Subcutaneous preadipocyte (primary cell): ENCODE measurements around the genes PAPSS2 and IFIT2.

GRCh38 chr10:87538255-87538695 is 33.6 kb downstream of the MINPP1 start:
- CAGE, long polyA plus RNA = no peak

GRCh38 chr10:87547626-87548289 is 43.1 kb downstream of the MINPP1 start:
- CAGE, long polyA plus RNA = no peak

DNA sequence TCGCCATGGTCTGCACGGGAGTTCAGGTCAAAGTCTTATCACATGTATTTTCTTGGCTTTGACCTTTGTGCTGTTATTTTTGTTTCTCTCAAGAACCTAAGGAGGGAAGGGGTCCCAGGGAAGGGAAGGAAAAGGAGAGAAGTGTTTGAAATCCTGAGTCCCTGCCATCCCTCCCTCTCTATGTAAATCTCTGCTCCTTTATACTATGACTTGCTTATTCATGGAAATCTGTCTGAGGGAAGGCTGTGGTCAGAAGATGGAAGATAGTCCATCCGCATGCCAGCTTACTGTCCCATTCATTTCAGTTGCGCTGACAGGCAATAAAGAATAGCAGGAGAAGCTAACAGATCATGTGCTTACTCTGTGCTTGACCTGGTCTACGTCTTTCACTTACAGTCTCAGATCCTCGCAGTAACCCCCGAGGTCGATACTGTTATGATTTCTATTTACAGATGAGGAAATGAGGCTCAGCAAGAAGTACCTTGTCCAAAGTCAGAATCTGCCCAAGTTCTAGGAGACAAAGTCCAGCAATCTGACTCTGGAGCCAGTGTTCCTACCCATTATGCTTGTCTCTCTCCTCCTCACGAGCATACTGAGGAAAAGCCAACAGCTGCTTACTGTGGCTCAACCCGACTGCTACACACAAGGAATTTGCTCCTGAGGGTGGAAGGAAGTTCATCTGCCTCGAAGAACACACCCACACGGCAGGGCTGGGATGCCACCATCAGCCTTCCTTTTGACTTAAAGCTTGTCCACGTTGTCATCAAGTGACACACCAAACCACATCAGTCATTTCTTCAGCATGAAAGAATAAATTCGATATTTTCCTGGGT is 74.1 kb downstream of the MINPP1 start:
- CAGE, long polyA plus RNA = no peak

DNA sequence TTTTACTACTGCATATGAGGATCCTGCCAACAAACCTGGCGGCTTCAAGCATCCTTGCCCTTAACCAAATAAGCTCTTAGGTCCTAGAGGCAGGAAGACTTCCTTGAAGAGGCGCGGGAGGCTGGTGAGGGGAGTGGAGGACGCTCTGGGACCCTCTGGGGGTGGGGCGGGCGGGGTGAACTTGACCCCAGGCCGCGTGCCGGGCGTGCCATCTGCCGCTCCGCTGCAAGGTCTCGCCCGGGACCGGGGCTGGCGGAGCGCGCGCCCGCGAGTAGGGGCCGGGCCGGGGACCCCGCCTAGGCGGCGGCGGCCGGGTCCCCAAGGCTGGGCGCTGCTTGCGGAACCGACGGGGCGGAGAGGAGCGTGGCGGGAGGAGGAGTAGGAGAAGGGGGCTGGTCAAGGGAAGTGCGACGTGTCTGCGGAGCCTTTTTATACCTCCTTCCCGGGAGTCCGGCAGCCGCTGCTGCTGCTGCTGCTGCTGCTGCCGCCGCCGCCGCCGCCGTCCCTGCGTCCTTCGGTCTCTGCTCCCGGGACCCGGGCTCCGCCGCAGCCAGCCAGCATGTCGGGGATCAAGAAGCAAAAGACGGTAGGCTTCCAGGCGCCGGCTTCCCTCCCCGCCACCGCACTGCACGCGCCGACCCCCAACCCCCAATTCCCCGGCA is at the start of gene PAPSS2:
PAPSS2 (plus strand) TSS at position 456 of the 662 bp plus-strand sequence.
- CAGE, long polyA plus RNA = no peak

DNA sequence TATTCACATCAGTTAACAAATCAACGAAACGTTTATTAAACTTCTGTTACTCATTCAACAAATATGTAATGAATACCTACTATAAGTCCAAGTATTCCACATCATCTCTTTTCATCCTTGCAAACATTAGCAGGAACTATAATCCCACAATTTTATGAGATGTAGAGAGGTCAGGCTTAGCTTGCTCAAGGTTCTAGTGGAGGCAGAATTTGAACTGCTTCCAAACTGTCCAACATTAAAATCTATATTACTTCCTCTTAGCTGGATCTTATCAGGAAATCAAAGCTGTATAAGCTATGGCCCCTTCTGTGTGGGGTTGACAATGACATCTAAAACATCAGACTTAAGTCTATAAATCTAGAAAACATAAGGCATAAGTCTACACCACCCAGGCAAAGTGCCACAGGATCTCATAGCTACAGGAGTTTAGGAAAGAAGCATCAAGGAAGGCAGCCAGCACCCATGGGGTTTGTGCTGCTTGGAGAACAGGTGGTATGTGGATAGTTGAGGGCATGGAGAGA is 34.4 kb downstream of the PAPSS2 start:
- CAGE, long polyA plus RNA = no peak

DNA sequence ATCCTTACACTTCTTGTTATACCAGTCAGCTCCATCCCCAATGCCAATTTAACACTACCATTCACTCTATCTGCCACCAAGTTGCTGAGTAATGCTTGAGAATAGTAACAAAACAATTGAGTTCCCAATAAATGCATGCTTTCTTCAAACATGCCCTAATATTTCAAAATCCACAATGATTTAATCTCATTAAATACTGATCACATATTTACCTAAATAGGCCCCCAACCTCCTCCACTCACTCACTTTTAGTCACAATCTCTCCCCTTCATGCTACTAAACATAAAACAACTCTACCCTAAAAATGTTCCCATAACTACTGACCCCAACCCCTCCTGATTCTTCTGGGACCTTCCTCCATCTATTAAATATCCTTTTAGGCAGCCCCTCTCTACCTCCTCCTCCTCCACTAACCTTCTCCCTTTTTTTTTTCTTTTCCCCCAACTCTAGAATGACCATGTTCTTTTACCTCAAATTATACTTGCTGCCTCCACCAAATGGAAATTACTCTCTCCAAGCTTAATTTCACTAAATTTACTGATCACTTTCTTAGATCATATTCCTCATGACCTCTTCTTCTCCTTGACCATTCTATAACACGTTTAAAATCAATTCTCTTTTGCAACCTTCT is 12.6 kb downstream of the ATAD1 start:
- CAGE, long polyA plus RNA = no peak

- CAGE, long polyA plus RNA = no peak
Observed at GRCh38 chr10:87818650-87819291, 745 bp upstream of the ATAD1 start.

GRCh38 chr10:87843007-87843605 is 20.2 kb downstream of the KLLN start:
- CAGE, long polyA plus RNA = no peak

DNA sequence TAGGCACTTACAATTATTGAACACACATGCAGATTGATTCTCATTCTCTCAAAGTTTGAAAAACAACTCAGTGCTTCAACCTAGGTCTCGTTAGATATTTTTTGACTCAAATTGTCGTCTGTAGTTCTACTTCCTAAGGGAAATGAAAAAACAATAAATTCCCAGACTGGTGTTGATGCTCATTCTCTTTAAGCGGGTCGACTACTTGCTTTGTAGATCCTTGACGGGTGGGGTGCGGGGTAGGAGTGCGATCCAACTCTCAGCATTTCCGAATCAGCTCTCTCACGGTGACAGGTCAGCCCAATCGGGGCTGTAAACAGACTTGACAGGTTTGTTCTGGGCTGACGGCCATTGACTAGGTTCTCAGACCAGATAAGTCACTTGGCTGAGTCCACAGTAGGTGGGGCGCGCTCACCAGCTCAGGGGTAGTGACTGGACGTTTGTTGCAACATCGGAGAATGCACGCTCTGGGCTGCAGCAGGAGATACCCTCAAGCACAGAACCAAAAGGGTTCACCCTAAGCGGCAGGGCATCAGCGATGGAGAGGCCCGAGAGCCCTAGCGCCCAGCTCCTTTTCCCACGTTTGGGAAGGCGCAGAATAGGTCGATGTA is 1.9 kb downstream of the KLLN start:
- CAGE, long polyA plus RNA = no peak

- CAGE, long polyA plus RNA = no peak
Observed at GRCh38 chr10:87871857-87872305, 8.5 kb downstream of the PTEN start.

GRCh38 chr10:87945986-87947178 is 83.0 kb downstream of the PTEN start:
- CAGE, long polyA plus RNA = no peak

DNA sequence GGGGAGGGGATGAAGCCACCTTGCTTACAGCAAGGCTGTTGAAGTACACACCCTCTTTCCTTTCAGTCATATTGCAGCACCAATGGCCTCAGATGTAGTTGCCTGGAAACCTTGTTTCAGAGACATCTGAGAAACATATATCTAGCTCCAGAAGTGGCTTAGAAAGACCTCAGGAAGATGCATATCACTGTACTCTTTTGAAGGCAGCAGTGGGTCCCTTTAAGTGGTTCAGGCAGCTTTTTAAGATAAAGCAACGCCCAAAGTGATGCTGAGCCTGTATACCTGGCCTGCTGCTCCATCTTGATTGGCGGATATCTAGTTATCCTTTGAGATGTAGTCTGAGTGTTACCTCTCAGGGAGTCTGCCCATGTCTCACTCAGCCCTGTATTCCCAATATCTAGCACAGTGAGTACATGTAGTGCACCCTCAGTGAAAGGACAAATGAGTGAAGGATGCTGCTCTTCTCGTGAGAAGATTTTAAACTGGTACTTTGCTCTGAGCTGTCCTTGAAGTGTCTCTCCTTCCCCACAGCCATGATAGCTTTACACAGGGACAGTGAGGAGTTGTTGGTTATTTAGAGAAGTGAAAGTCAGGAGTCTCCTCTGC is 201.7 kb downstream of the PTEN start:
- CAGE, long polyA plus RNA = no peak

GRCh38 chr10:88883329-88883902 is 3.4 kb downstream of the STAMBPL1 start:
- CAGE, long polyA plus RNA = no peak

- CAGE, long polyA plus RNA = no peak
Observed at GRCh38 chr10:88896873-88898030, 17.2 kb downstream of the STAMBPL1 start.

DNA sequence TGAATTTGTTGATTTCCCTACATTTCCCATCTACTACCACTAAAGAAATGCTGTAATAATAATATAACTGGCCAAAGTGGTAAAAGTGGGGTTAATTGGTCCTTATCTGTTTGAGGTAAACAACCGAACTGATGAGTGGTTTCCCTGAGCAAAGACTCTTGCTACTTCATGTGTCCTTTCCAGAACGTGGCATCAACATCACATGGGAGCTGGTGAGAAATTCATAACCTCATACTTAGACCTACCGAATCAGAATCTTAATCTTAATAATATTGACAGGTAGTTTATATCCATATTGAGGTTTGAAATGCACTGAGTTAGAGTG is 7.8 kb upstream of the FAS start:
- CAGE, long polyA plus RNA = no peak

DNA sequence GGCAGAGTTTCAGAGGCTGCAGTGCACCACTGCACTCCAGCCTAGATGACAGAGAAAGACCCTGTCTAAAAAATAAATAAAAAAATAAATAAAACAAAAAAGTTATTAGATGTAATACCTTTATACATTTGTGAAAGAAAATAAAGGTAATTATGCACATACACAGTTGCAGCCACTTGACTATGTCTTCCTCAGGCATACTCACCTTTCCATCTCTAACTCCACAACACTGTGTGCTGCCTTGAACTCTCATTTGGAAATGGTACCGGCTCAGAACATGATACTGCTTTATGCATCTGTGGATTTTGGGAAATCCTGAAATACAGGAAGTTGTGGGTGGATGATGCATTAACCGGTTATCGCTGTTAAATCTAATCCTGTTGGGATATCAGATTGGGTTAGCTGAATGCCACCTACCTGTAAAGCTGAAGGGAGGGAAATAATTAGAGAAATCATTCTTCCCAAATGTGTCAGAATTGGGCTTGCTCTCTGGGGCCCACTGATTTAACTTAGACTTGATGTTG is 54.1 kb downstream of the CH25H start:
- CAGE, long polyA plus RNA = no peak

GRCh38 chr10:89284001-89284693 is 17.7 kb upstream of the IFIT2 start:
- CAGE, long polyA plus RNA = no peak

- CAGE, long polyA plus RNA = no peak
Observed at GRCh38 chr10:89301150-89301648, 647 bp upstream of the IFIT2 start.

- CAGE, long polyA plus RNA = no peak
Observed at GRCh38 chr10:89301649-89302573, at the start of gene IFIT2. TSS of gene IFIT2 (plus strand) at chr10:89302046.

GRCh38 chr10:89412457-89412804 is 1.9 kb upstream of the IFIT5 start:
- CAGE, long polyA plus RNA = no peak